ENCODE measurements around the genes DNAJA4, SKIC8 and RASGRF1.

- RRBS, 2 experiments = no CpG with 5 or more reads among the region's 10 CpGs
These were observed 167.1 kb downstream of the TBC1D2B start for GRCh38 chr15:77910359-77910901.

DNA sequence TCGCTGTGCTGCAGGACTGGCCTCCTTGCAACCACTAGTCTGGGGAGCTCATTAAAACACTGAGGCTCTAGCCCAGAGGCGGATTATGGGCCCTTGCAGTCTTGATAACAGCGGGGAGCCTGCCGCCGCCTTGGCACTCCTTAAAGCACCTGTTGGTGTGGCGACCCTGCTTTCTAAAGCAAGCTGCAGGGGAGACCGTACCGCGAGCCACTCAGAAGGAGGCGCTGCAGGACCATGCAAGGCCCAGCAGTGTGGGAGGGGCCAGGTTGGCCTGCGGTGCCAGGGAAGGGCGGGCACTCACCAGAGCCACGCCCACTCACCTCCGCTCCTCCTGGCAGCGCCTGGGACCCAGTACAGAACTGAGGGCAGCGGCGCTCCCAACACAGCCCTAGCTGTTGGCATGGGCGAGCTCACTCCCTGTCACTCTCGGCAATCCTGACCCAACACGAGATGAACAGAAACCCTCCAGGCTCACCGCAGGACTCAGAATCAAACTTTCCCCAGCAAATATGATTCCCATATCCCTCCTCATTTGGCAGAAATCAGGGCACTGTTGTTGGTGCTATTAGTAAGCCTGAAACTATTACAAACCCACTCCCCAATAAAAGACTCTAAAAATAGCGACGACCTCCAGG lies 77.4 kb downstream of the TBC1D2B start:
- RRBS, 2 experiments = no CpG with 5 or more reads among the region's 23 CpGs

DNA sequence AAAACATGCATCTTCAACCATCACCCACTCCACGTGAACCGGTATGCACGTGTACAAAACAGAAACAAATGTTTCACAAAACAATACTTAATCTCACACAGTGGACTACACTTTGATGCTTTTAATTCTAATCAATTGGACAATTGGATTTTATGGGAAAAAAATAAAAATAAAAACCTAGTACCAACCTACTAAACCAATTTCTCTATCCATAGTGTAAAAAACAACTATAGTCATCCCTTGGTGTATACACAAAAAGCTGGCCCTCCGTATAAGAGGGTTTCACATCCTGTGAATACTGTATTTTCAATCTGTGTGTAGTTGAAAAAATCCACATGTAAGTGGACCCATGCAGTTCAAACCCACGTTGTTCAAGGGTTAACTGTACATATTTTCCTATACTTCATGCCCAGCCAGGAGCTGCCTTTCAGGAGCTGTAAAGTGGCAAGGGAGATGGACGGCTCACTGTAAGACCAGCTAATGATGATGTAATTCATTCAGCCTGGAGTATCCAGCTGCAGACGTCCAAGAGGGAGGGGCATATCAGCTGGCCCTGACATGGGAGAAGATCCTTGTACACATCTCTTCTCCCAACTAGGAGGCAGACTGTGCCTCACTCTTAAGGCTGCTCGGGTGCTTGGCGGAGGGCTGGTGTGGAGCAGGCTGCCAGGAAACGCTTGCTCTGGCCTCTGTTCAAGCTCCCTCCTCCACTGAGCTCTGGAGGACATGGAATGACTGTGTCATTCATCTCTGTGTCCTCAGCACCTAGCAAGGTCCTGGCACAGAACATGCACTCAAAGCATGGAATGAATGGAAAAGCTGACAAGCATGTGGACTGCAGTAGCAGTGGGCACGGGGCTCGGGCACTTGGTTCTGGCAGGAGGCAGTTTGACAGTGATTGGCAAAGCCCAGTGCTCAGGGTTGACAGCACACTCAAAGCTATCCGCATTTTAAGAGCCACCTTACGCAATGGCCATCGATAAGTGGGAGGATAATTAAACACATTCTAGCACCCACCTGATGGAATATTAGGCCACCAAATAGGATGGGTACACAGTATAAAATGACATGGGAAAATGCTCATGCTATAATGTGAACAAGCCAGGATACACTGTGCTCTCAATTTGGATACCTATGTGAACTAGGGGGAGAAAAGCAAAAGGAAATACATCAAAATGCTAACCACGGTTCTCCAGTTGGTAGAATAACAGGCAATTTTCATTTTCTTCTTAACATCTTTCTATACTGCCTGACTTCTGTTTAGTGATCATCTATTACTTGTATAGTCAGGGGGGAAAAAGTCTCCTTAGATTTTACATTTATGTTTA lies 72.5 kb downstream of the TBC1D2B start:
- RRBS, 2 experiments = no CpG with 5 or more reads among the region's 16 CpGs

GRCh38 chr15:78012591-78013531 lies 64.7 kb downstream of the TBC1D2B start:
- RRBS, 2 experiments = no CpG with 5 or more reads among the region's 17 CpGs

- RRBS, 2 experiments = no CpG with 5 or more reads among the region's 4 CpGs
These were observed 39.6 kb downstream of the TBC1D2B start for GRCh38 chr15:78037973-78038293.

DNA sequence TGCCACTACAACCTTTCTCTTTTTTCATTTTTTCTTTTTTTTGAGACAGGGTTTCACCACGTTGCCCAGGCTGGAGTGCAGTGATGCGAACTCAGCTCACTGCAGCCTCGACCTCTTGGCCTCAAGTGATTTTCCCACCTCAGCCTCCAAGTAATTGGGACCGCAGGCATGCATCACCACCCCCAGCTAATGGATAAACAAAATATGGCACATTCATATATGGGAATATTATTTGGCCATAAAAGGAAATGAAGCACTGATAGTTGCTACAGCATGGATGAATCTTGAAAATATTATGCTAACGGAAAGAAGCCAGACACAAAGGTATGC lies 34.2 kb downstream of the TBC1D2B start:
- RRBS, 2 experiments = no CpG with 5 or more reads among the region's 5 CpGs

DNA sequence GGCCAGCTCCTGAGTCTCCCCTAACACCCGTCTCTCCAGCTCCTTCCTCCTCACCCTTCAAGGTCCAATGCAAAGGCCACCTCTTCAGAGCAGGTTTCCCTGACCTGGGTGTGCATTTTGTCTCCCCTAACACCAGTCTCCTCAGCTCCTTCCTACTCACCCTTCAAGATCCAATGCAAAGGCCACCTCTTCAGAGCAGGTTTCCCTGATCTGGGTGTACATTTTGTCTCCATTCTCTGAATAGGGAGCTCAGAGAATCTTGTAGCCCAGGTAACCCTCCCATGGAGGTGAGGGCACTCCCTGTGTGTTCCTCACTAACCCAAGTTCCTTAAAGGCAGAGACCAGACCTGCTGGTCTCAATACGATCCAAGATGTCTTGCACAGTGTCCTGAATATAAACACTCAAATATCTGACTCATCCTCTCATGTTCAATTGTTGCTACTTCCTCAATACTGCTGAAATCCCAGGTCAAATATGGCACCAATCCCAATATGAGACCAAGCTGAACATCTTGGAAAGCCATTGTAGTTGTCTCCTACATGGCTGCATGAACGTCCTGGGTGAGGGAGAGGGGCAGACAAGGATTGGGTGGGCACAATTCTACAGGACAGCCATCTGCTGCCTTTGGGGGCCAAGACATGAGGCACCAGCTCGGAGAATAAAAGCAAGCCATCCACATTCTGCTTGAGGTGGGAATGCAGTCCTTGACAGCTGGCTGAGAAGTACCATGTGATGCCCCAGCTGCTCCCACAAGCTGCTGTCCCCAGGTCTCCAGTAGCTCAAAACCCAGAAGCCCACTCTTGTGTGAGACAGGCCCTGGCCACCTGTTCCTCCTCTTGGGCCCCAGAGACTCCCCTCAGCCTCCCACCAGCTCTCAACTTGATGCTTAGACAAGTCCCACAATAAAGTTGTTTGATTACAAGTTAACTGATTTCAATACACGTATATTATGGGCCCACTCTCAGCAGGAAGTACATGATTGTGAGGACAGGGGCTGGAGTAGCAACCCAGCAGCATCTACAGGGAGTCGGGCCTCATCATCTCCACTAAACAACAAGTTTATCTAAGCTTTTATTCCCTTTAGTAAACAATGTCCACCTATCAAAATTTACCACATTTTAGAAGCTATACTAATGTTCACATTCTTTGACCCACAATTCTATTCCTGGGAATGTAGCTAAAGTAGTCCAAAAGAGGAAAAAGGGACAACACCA lies 18.2 kb downstream of the TBC1D2B start:
- RRBS, 2 experiments = no CpG with 5 or more reads among the region's 6 CpGs

GRCh38 chr15:78082351-78082825 lies 4.9 kb upstream of the TBC1D2B start:
- RRBS, 2 experiments = no CpG with 5 or more reads among the region's 4 CpGs

GRCh38 chr15:78263983-78264969 lies at the start of gene DNAJA4:
Gene DNAJA4 (plus strand): TSS chr15:78264562.
- RRBS, 2 experiments = 91 to 92% methylated on average over 57 to 60 of the region's 109 CpGs

- RRBS, 2 experiments = under 1 to 1% methylated on average over 12 of the region's 59 CpGs
These were observed at the start of gene SKIC8 for GRCh38 chr15:78298838-78300103. Gene SKIC8 (minus strand): TSS chr15:78299609.

DNA sequence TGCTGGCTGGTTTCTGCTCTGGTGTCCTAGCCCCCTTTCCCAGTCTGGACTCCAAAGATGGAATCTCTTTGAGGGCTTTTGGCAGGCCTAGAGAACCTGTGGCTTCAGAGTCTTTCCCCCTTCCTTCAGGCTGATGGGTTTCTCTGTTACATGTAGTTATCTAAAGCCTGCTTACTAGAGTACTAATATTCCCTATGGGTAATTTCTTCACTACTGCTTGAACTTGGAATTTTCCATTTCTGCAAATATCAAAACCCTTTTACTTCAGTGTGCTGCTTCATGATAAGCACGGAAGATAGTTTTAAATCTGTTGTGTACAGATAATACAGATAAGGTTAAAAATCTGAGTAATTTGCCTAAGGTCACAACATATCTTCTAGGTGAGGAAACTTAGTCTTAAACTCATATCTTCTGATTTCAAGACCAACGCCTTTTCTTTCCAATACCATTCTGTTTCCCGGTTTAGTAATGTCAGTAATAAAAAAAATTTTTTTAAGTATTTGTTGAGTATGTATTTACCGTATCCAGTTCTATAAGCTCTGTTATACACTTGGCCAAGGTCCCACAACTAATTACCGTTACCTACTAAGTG lies 10.8 kb downstream of the IREB2 start:
- RRBS, 2 experiments = no CpG with 5 or more reads among the region's 5 CpGs

DNA sequence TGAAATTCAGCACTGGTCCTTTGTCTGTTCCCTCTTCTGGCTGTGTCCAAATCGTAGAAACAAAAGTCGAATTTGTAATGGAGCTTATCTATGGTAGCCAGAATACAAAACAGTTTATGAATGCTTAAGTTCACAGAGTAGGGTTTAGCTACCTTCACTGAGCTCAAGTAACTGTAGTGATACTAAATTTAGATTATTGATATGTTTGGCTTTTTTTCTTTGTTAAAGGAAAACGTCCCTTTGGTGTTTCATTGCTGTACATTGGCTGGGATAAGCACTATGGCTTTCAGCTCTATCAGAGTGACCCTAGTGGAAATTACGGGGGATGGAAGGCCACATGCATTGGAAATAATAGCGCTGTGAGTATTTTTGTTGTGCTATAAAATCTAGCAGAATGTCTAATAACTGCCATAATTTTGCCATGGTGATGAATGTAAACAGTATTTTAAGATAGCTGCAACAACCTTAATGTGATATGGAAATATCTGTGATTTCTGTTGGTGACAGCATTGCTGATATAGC lies 5.2 kb downstream of the PSMA4 start:
- RRBS, 2 experiments = no CpG with 5 or more reads among the region's 5 CpGs

GRCh38 chr15:78552711-78553317 lies 12.5 kb upstream of the CHRNA5 start:
- RRBS, 2 experiments = no CpG with 5 or more reads among the region's 7 CpGs

DNA sequence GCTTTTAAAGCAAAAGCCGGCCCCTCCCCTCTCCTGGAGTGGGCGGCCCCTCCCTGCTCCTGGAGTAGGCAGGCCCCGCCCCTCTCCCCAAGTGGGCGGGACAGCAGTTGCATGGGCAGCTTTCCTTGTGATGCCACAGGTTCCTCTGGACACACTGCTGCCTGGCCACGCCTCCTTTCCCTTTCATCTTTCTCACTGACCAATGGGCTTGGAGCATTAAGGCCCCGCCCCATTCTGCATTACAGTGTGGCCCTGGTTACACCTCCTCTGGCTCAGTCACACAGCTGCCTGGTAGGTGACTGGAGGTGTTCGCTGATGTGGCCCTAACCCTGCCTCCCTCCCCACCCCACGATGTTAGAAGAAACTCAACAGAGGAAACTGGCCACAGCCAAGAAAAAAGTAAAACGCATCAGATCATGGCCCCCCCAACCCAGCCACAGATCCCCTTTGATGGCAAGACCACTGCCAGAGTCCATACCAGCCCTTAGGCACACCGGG lies 84.4 kb downstream of the ADAMTS7 start:
- RRBS, 2 experiments = no CpG with 5 or more reads among the region's 10 CpGs

- RRBS, 2 experiments = 84 to 93% methylated on average over 10 of the region's 39 CpGs
These were observed 19.3 kb upstream of the ADAMTS7 start for GRCh38 chr15:78830431-78831059.

DNA sequence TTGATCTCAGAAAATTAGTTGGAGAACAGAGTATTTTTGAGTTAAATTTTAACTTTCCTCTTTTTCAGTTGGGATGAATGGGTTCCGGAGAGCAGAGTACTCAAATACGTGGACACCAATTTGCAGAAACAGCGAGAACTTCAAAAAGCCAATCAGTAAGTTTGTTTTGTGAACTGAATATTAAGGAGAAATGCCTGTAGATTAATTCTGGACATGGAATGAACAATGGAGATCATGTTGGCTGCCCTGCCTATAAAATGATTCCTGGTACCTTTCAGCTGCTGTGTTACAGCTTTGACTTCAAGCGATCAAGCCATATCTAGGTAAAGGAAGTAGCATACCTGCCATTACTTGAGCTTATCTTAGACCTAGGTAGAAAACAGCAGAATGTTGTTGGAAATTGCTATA lies 13.4 kb downstream of the MORF4L1 start:
- RRBS, 2 experiments = no CpG with 5 or more reads among the region's 4 CpGs

DNA sequence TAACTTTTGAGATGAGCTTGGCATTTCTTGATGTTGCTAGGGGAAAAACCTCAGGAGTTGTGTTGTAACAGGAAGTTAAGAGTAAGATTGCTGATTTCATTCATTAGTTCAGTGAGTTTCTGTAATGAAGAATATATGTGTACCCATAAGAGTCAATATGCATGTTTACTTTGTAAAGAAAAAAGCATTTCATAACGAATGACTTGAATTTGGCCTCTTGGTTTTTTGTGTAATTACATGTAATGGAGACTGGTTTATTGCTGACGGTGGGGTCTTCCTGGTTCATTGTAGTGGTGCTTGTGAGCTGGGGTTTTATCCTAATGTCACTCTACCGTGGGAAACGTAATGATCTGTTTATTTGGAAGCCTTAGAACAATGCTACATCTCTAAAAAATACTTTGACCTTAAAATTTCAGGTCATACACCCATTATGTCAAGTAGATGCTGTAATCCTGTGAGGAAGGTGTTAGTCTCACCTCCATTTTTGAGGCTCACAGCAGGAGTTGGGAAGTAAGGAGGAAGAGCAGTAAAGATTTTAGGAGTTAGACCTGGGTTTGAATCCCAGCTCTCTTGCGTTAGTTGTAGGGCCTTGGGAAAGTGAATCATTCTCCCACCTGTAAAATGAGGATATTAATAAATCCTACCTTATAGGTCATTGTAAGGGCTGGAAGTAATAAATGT lies 32.3 kb downstream of the CTSH start:
- RRBS, 2 experiments = no CpG with 5 or more reads among the region's 5 CpGs

GRCh38 chr15:78922702-78923390 lies 22.0 kb downstream of the CTSH start:
- RRBS, 2 experiments = no CpG with 5 or more reads among the region's 10 CpGs

- RRBS, 2 experiments = 1 to 3% methylated on average over 10 of the region's 110 CpGs
These were observed at the start of gene RASGRF1 for GRCh38 chr15:79089755-79090939. Gene RASGRF1 (minus strand): TSS chr15:79090780.

- RRBS, 2 experiments = under 1 to 1% methylated on average over 9 of the region's 37 CpGs
These were observed 1.1 kb downstream of the ANKRD34C start for GRCh38 chr15:79283525-79284117.

Data from LNCaP clone FGC (cell line).